Sigmoid colon (tissue), 4 donors: Measurements from ENCODE around the gene CEP43.

DNA sequence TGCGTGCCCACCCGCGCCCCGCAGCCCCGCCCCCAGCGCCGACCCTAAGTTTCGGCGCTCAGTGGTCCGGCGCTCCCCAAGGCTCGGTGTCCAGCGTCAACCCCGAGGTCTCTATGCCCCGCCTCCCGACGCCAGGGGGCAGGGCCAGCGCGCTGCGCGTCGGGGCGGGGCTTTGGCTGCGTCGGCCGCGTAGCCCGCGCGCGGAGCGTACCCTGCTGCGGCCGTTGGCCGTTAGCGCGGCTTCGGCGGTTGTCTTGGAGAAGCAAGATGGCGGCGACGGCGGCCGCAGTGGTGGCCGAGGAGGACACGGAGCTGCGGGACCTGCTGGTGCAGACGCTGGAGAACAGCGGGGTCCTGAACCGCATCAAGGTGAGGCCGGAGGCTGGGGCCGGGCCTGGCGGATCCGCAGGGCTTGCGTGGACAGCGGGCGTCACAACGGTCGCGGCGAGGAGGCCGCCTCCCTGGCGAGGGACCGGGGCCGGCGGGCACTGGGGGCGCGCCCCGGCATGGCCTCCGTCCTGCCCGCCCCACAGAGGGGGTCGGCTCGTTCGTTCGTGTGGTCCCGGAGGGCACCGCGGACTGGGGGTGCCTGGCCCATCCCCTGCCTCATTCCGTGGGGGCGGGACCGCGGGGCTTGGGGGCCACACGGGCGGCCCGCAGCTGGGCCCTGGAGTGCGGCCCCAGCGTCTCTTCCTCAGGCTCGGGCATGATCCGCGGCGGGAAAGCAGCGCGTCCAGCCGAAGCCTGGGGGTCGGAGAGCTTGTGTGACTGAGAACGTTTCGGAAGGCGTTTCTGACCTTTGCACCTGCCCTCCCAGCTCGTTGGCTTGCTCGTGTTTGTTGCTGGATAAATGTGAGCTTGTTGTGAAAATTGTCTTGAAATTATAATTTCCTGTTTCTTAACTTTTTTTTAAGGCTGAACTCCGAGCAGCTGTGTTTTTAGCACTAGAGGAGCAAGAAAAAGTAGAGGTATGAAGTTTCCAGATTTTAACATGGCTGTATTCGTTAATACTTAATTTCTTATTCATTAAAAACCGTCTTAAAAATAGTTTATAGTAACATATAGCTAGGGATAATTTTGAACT lies at the start of gene CEP43:
Gene CEP43 (plus strand): TSS at position 252 of the 1,084 bp plus-strand sequence.
- PRO-cap, result no peak
- RAMPAGE, long total RNA, 4 experiments, result start-site peak on the plus strand in 4 of 4 experiments, centred at positions 221 to 258 of the sequence, 61 to 378 reads per replicate

DNA sequence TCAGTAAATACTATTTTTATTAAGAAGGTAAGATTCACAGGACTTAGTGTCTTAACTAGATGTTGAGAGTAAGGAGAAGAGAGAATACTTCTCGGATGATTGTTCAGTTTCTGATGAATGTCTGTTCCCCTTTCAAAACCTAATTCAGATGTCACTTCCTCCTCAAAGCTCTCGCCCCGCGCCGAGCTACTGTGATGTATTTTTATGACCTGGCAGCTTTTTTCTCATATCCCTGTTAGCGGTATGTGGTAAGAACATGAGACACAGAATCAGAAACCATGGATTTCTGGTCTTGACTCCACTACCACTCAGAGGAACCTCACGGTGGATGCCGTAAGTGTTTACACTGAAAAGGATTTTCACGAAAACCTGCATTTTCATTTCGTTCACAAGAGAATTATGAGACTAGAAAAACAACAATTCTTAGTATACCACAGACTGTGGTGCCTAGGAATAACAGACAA lies 48.4 kb downstream of the CEP43 start:
- PRO-cap, result no peak
- RAMPAGE, long total RNA, 4 experiments, result no peak in any of the 4 experiments

DNA sequence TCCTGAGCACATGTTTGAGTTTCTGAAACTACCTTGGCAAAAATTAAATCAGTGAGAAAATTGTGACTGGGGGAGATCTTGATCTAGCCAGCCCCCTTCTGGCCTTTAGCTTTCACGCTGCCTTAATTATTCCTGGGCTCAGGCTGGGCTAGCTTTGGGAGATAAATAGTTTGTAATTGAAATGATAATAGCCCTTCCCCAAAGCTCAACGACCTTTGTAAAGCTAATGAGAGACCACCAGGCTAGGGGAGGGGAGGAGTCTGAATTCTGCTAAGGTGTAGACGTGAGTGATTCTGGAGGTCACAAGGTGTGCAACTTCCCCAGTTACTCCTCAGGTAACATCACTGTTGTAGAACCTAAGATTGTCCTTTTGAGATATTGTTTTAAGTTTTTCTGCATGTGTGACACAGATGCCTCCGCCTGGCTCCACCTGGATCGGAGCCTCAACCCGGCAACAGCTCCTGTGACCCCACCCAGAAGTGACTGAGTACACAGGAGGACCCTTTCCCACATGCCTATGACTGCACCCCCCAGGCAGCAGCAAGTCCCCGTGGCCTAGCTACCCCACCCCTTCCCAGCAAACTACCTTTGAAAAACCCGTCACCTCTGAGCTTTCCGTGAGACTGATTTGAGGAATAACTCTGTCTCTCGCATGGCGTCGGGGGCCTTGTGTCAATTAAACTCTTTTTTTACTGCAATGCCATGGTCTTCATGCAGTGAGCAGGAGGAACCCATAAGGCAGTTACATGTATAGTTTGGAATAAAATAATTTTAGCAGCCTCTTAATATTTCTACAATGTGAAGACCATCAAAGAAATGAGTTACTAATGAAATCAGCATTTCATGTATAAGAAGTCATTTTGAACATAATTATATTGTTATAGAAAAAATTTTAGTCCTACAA lies 5.9 kb upstream of the GPR31 start:
- PRO-cap, result no peak
- RAMPAGE, long total RNA, 4 experiments, result no peak in any of the 4 experiments

DNA sequence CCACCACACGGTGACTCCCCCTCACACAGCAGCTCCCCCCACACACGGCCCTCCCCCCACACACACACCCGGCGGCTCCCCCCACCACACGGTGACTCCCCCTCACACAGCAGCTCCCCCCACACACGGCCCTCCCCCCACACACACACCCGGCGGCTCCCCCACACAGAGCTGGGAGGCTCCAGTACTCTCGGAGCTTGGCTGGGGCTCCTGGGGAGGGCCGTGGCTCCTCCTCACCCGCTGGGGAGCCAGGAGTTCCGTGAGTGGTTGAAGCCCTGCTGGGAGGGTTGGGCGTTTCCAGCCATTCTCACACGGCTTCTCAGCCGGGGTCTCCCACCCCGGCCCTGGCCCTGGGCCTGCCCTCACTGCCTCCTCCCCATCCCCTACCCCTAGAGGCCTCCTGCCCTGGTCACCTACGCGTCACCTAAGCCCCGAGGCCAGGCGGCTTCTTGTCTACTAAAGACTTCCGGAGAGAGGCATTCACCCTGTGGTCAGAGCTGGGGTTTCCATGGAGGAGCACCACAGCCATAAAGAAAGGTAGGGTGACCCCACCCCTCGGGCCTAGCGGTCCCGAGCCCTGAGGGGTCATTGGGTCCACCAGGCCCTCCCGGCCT lies 99.1 kb downstream of the TTLL2 start:
- PRO-cap, result no peak
- RAMPAGE, long total RNA, 4 experiments, result no peak in any of the 4 experiments

GRCh38 chr6:167549168-167549714 lies 224.4 kb downstream of the TTLL2 start:
- PRO-cap, result bidirectional peak, plus-strand start at chr6:167549494, minus-strand start at chr6:167549225
- RAMPAGE, long total RNA, 4 experiments, result no peak in any of the 4 experiments

GRCh38 chr6:167711530-167712114 lies 115.1 kb upstream of the AFDN start:
- PRO-cap, result no peak
- RAMPAGE, long total RNA, 4 experiments, result no peak in any of the 4 experiments

GRCh38 chr6:167746892-167747403 lies 79.8 kb upstream of the AFDN start:
- PRO-cap, result no peak
- RAMPAGE, long total RNA, 4 experiments, result no peak in any of the 4 experiments

GRCh38 chr6:167778395-167778953 lies 48.2 kb upstream of the AFDN start:
- PRO-cap, result no peak
- RAMPAGE, long total RNA, 4 experiments, result no peak in any of the 4 experiments

- PRO-cap, result no peak
- RAMPAGE, long total RNA, 4 experiments, result no peak in any of the 4 experiments
These were observed 34.6 kb upstream of the AFDN start for GRCh38 chr6:167792089-167792519.

DNA sequence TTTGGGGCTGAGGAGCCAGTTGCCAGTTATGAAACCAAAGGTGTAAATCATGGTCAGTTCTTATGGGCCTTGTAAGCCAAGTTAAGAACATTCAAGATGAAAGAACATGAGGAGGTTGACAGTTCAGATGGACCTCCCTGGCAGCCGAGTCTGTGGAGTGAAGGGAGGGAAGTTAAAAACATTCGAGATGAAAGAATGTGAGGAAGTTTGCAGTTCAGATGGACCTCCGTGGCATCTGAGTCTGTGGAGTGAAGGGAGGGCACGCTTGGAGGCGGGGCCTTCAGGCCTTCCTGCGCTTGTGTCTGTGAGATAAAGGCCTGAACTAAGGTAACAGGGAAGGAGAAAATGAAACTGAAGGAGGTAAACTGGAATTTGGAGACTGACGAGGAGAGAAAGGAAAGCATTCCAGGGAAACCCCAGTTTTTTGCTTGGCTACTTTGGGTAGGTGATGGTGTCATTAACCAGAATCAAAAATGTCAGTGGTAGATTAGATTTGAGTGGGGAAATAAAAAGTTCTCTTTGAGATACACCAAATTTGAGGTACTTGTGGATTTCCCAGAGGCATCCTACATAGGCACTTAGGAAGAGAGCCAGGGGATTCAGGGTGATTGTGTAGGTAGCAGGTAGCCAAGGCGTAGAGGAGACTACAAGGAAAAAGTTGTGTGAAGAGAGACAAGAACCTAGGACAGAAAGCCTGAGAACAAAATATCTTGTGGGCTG lies 14.2 kb downstream of the AFDN start:
- PRO-cap, result no peak
- RAMPAGE, long total RNA, 4 experiments, result no peak in any of the 4 experiments

GRCh38 chr6:167907716-167908420 lies 81.2 kb downstream of the AFDN start:
- PRO-cap, result no peak
- RAMPAGE, long total RNA, 4 experiments, result no peak in any of the 4 experiments

- PRO-cap, result no peak
- RAMPAGE, long total RNA, 4 experiments, result no peak in any of the 4 experiments
These were observed 60.5 kb upstream of the KIF25 start for GRCh38 chr6:167936905-167937415.

DNA sequence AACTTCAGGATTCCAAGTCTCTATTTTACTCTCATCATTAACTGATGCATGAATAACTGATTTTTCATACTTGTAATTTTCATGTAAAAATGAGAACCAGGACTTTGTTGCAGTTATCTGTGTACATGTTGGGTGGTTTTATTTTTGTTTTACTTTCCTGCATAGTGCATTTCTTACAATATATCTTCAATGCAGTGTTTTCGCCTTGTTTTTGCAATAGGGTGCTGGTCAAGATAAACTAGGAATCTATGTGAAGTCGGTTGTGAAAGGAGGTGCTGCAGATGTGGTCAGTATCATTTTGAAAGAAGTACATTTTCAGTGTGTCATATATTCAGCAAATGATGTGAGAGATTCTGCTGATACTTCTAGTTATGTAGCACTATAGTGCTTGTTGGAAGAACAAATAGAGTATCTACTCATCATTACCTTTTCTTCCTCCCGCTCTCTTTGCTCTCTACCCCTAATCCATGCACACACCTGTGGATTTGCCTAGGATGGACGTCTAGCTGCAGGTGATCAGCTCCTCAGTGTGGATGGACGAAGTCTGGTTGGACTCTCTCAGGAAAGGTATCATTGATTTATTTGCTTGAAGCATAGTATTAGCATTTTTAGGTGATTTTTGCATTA lies 54.4 kb upstream of the KIF25 start:
- PRO-cap, result no peak
- RAMPAGE, long total RNA, 4 experiments, result no peak in any of the 4 experiments

DNA sequence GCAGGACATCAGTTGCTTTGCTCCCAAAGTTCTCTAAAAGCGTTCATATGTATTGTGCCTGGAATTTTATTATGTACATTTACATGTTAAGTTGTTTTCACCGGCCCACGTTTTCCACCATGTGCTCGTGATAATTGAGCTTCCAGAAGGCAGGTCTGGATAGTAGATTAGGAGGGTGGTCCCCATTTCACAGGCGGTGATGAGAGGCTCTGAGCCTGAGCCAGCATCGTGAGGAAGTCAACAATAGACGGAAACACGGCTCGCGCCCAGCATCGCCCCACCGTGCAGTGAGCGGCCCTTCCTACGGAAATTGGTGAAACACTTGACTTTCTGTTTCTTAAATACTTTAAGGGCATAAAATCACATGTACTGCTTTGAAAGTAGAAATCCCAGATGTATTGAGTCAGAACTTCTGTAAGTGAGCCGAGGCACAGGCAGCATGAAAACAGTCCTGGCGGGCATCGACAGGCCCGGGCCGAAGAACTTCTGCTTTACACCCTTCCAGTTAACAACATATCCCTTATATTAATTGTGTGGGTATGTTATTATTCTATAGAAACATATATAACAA lies 4.3 kb upstream of the KIF25 start:
- PRO-cap, result no peak
- RAMPAGE, long total RNA, 4 experiments, result no peak in any of the 4 experiments

GRCh38 chr6:167993861-167994297 lies 3.6 kb upstream of the KIF25 start:
- PRO-cap, result no peak
- RAMPAGE, long total RNA, 4 experiments, result no peak in any of the 4 experiments

- PRO-cap, result no peak
- RAMPAGE, long total RNA, 4 experiments, result no peak in any of the 4 experiments
These were observed 32.2 kb downstream of the KIF25 start for GRCh38 chr6:168029693-168030133.

DNA sequence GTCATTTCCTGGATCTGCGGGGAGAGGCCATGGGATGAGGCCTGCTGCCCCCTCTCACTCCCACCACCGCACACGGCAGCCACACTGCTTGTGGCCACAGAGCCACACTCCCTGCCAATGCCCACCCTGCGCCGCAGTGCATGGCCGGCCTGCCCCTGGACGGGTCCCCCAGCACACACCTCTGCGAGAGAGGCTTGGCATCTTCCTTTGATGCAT lies 21.8 kb downstream of the FRMD1 start:
- PRO-cap, result no peak
- RAMPAGE, long total RNA, 4 experiments, result no peak in any of the 4 experiments

- PRO-cap, result no peak
- RAMPAGE, long total RNA, 4 experiments, result no peak in any of the 4 experiments
These were observed 2.4 kb upstream of the FRMD1 start for GRCh38 chr6:168081422-168081739.

DNA sequence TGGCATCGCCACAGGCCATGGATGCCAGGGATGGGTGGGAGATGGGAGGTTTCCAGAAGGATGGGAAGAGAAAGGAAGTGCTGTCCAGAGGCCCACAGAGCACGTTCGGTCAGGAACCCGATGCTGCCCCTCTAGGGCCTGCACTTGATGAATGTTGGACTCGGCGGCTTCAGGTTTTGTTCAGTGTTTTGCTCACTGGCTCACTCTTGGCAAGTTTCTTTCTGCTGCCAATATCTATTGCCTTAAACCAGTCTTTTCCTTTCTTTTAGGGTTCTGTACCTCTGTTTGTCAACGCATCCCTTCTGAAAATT lies 97.7 kb downstream of the DACT2 start:
- PRO-cap, result no peak
- RAMPAGE, long total RNA, 4 experiments, result no peak in any of the 4 experiments

DNA sequence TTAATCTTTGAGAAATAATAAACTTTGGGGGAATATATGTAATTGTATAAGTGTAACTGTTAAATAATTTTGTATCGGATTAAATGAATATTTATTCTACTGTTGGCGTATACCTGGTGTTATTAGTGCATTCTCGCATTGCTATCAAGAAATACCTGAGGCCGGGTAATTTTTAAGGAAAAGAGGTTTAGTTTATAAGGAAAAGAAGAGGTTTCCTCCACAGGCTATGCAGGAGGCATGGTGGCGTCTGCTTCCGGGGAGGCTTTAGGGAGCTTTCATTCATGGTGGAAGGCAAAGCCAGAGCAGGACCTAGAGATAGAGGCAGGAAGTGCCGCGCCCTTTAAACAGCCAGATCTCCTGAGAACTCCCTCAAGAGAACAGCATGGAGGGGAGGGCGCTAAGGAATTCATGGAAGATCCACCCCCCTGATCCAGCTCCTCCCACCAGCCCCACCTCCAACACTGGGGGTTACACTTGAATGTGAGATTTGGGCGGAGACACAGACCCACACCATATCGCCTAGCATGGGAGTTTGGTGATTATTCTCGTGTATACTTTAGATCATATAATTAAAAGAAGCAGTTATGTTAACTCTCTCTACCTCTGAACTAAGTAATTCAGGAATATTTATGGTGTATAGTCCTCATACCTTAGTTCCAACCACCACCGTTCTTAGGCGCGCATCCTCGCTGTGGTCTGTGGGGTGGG lies 13.9 kb upstream of the DACT2 start:
- PRO-cap, result no peak
- RAMPAGE, long total RNA, 4 experiments, result no peak in any of the 4 experiments